ENCODE data around the genes SPATC1L and YBEY.

DNA sequence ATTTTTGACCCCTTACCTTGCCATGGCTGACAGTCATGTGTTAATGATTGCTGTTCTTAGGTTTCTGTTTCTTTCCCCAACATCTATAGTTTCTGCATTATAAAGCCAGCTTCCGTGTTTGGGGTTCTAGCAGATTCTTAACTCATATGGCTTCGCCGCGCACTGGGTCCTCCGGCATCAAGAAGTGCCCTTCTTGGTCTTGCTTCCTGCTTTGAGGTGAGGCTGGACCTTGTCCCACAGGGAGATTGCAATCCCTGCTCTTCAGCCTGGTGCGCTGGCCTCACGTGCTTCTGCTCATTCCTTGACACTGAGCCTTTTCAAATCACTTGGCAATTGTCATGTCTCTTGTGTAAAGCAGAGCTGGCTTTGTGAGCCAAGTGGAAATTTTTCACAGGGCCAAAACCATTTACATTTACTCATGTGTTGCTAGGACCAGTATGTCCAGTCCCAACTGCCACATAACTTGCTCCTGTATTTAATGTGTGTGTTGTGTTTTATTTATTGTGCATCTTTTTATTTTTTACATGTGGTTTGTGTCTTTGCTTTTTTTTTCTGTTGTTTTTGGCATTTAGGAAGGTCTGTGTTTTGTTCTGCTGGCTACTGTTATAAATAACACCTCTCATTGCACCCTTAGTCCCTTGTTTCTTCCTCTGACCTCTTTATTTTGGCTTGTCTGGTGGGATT, 134.9 kb upstream of the COL6A1 start:
CAGE:
- cytosol, long polyA minus RNA, result no peak
- cytosol, long polyA plus RNA, result no peak
- long polyA plus RNA, result no peak
- nucleus, long polyA minus RNA, result no peak
- nucleus, long polyA plus RNA, result no peak

GRCh38 chr21:45950707-45951203, 30.8 kb upstream of the COL6A1 start:
CAGE:
- cytosol, long polyA minus RNA, result no peak
- cytosol, long polyA plus RNA, result no peak
- long polyA plus RNA, result no peak
- nucleus, long polyA minus RNA, result no peak
- nucleus, long polyA plus RNA, result no peak

GRCh38 chr21:45977183-45977814, 4.3 kb upstream of the COL6A1 start:
CAGE:
- cytosol, long polyA minus RNA, result no peak
- cytosol, long polyA plus RNA, result no peak
- long polyA plus RNA, result no peak
- nucleus, long polyA minus RNA, result no peak
- nucleus, long polyA plus RNA, result no peak

CAGE:
- cytosol, long polyA minus RNA, result no peak
- cytosol, long polyA plus RNA, result no peak
- long polyA plus RNA, result no peak
- nucleus, long polyA minus RNA, result no peak
- nucleus, long polyA plus RNA, result no peak
Measured at GRCh38 chr21:45990522-45991066, 9.0 kb downstream of the COL6A1 start.

DNA sequence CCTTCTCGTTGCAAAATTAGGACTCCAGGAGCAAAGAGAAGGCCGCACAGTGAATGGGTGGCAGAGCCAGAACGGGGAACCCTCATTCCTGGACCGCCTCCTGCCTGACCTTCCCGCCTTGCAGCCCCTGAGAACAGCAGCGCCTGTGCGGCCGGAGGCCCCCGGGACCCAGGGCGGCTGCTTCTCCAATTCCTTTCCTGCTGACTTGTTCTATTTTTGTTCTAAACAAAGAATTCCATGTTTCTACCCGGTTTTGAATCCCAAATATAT, 32.0 kb upstream of the COL6A2 start:
CAGE:
- cytosol, long polyA minus RNA, result no peak
- cytosol, long polyA plus RNA, result no peak
- long polyA plus RNA, result no peak
- nucleus, long polyA minus RNA, result no peak
- nucleus, long polyA plus RNA, result no peak

DNA sequence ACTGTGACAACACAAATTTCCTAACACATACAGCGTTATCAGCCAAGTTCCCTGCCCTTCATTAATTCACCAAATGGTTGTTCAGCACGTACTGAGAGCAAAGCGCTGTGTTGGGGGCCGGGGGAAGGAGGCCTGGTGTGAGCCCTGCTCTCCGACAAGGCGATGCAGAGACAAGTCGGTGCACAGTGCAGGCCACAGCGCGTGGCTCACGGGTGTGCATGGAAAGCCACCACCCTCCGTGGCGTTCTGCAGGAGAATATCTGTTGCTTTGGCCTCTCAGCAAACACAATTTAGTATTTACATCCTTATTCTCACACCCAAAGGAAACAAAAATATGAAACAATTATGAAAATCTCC, 31.7 kb upstream of the COL6A2 start:
CAGE:
- cytosol, long polyA minus RNA, result no peak
- cytosol, long polyA plus RNA, result no peak
- long polyA plus RNA, result no peak
- nucleus, long polyA minus RNA, result no peak
- nucleus, long polyA plus RNA, result no peak

DNA sequence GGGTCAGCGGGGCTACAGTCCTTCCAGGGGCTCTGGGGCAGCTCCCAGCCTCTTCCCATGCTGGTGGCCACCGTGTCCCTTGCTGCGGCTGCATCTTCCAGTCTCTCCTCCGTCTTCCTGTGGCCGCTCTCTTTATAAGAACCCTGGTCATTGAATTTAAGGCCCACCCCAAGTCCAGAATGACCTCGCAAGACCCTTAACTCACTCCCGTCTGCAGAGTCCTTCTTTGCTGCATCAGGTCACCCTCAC, 25.9 kb downstream of the FTCD start:
CAGE:
- cytosol, long polyA minus RNA, result no peak
- cytosol, long polyA plus RNA, result no peak
- long polyA plus RNA, result no peak
- nucleus, long polyA minus RNA, result no peak
- nucleus, long polyA plus RNA, result no peak

DNA sequence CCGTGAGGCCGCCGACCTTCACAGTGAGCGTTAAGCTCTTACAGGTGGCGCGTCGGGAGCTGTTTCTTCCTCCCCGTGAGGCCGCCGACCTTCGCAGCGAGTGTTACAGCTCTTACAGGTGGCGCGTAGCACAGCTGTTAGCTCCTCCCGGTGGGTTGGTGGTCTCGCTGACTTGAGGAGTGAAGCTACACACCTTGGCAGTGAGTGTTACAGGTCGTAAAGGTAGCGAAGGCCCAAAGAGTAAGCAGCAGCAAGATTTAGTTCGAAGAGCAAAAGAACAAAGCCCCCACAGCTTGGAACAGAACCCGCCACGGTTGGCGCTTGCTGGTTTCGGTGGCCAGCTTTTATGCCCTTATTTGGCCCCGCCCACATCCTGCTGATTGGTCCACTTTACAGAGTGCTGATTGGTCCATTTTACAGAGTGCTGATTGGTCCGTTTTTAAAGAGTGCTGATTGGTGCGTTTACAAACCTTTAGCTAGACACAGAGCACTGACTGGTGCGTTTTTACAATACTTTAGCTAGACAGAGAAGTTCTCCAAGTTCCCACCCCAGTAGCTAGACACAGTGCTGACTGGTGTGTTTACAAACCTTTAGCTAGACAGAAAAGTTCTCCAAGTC, 12.9 kb downstream of the FTCD start:
CAGE:
- cytosol, long polyA minus RNA, result no peak
- cytosol, long polyA plus RNA, result no peak
- long polyA plus RNA, result no peak
- nucleus, long polyA minus RNA, result no peak
- nucleus, long polyA plus RNA, result no peak

DNA sequence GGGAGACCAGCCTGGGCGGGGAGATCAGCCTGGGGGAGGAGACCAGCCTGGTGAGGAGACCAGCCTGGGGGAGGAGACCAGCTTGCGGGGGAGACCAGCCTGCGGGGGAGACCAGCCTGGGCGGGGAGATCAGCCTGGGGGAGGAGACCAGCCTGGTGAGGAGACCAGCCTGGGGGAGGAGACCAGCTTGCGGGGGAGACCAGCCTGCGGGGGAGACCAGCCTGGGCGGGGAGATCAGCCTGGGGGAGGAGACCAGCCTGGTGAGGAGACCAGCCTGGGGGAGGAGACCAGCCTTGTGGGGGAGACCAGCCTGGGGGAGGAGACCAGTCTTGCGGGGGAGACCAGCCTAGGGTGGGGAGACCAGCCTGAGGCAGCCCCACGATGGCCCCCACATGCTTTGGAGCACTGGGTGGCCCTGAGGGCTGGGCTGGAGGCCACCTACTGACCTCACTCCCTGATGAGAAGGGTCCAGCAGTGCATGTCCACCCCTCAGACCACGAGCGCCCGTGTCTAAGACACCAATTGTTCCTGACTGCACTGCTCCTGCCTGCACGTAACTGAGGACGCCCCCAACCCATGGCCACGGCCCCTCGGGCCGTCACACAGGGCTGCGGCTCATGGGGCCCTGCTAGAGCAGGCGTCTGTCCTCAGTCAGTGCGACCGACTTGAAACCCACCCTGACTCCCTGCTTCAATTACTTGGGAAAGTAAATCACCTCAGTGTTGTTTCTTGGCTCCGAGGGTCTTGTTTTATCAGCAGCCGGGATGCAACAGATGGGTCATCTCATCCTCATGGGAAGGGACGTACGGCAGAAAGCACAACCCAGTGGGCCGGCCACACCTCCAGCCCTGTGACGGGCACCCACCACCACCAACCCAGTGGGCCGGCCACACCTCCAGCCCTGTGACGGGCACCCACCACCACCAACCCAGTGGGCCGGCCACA, at the start of gene SPATC1L:
Gene SPATC1L, minus strand, starts transcription at position 819 of the 945 bp plus-strand sequence.
CAGE:
- cytosol, long polyA minus RNA, result start-site peak on the minus strand centred at position 809 of the sequence, 41 bp wide, 60 reads
- cytosol, long polyA plus RNA, result no peak
- long polyA plus RNA, result start-site peak on the minus strand centred at position 798 of the sequence, 30 bp wide, 193 and 232 reads in 2 replicates
- nucleus, long polyA minus RNA, result no peak
- nucleus, long polyA plus RNA, result no peak

GRCh38 chr21:46187315-46187903, 3.1 kb upstream of the SPATC1L start:
CAGE:
- cytosol, long polyA minus RNA, result no peak
- cytosol, long polyA plus RNA, result no peak
- long polyA plus RNA, result no peak
- nucleus, long polyA minus RNA, result no peak
- nucleus, long polyA plus RNA, result no peak

GRCh38 chr21:46242218-46243130, 13.9 kb upstream of the LSS start:
CAGE:
- cytosol, long polyA minus RNA, result no peak
- cytosol, long polyA plus RNA, result no peak
- long polyA plus RNA, result no peak
- nucleus, long polyA minus RNA, result no peak
- nucleus, long polyA plus RNA, result no peak

DNA sequence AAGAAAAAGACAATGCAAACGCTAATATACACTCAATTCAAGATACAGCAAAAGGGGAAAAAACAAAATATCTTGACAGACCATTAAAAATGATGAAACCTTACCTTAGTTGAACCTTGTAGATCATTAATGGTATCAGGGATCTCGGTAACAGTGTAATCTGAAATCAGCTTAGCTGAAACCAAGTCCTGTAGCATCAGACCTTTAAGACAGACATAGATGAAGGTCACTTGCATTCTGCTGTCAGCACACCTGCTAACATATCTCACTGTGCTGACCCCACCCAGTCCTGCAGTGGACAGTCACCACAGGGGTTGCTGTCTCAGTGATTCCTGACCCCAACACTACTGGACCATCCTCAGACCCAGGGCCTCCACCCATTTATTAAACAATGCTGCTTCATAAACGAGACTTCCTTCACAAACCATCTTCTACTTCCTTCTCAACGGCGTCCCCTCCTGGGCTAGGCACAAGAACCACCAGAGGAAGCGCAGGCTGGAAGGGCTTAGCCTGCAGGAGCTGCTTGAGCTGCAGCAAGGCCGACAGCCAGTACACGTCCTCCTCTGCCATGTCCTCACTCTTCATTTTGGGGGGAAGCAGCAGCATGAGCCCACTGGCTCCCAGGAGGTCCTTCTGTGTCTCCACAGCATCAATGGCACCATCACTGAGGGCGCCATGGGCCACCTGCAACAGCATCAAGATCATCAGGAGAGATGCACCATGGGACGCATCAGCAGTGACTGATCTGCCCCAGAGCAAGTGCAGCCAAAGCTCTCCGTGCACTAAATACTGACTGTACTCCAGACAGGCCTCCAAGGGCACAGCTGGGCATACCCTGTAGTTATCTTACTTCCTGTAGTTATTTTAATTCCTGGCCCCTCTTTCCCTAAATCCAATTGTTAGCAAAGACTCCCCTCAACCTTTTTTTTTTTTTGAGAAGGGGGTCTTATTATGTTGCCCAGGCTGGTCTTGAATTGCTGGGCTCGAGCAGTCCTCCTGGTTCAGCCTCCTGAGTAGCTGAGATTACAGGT, 17.9 kb upstream of the LSS start:
CAGE:
- cytosol, long polyA minus RNA, result no peak
- cytosol, long polyA plus RNA, result no peak
- long polyA plus RNA, result no peak
- nucleus, long polyA minus RNA, result no peak
- nucleus, long polyA plus RNA, result no peak

GRCh38 chr21:46264996-46265468, 20.4 kb downstream of the MCM3AP start:
CAGE:
- cytosol, long polyA minus RNA, result no peak
- cytosol, long polyA plus RNA, result no peak
- long polyA plus RNA, result no peak
- nucleus, long polyA minus RNA, result no peak
- nucleus, long polyA plus RNA, result no peak

DNA sequence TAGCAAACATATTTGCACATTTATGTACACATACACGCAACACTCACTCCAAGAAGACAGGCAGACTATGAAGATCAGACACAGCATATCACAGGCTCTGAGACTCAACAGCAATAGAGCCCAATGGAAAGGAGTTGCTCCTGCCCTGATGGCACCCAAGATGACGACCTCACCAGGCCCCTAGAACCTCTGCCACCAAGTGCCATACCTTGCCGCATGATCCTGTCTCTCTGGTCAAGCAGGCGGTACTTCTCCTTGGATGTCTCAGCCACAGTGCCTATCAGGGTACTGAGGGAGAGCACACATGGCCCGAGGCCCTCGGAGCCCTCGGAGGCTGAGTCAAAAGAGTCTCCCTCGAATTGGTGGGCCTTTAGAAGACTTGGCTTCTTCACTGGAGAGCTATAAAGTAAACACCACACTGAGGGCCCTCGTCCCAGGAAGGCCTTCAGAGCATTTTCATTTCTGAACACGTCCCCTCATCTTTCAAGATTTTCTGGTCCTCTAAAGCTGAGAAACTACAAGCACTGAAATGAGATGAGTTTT, 8.0 kb downstream of the MCM3AP start:
CAGE:
- cytosol, long polyA minus RNA, result no peak
- cytosol, long polyA plus RNA, result no peak
- long polyA plus RNA, result no peak
- nucleus, long polyA minus RNA, result no peak
- nucleus, long polyA plus RNA, result no peak

CAGE:
- cytosol, long polyA minus RNA, result no peak
- cytosol, long polyA plus RNA, result no peak
- long polyA plus RNA, result no peak
- nucleus, long polyA minus RNA, result start-site peak on the minus strand at chr21:46286252-46286284, 42 reads
- nucleus, long polyA plus RNA, result start-site peak on the minus strand at chr21:46286228-46286258, 55 and 54 reads in 2 replicates; start-site peak on the plus strand at chr21:46286370-46286399, 33 and 38 reads in 2 replicates
Measured at GRCh38 chr21:46286134-46286802, at the start of gene YBEY. Gene YBEY (plus strand): TSS chr21:46286342.

DNA sequence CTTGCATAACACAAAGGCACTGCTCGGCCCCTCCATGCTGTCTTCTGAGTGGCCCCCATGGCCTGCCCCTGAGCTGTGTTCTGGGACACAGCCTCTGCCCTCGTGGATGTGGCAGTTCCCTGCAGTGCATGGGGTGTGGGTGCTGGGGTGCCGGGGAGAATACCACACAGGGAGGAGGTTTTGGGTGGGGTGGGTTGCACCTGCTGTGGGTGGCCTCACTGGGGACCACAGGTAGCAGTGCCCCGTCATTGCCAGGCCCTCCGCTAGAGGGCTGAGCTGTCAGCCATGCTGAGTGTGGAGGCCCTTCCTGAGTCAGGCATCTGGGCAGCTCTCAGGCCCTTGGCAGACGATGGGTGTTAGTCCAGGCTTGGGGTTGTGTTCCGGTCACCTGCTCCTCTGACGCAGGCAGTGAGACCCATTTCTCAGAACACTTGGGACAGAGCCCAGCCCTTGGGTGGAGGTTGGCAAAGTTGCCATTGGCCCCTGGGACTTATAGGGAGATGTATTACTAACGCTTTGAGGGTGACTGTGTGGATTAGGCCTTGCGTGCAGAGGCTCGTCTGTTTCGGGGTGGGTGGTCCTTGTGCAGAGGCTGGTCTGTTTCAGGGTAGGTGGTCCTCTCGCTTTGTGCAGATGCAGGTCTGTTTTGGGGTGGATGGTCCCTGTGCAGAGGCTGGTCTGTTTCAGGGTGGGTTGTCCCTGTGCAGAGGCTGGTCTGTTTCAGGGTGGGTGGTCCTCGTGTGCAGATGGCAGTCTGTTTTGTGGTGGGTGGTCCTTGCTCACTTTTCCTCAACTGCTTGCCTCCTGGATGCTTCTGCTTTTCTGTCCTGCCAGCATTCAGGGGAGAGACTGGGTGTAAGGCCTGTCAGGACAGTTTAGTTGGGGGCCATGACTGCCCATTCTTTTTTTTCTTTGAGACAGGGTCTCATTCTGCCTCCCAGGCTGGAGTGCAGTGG, 24.0 kb downstream of the PCNT start:
CAGE:
- cytosol, long polyA minus RNA, result no peak
- cytosol, long polyA plus RNA, result no peak
- long polyA plus RNA, result no peak
- nucleus, long polyA minus RNA, result no peak
- nucleus, long polyA plus RNA, result no peak

CAGE:
- cytosol, long polyA minus RNA, result no peak
- cytosol, long polyA plus RNA, result no peak
- long polyA plus RNA, result no peak
- nucleus, long polyA minus RNA, result no peak
- nucleus, long polyA plus RNA, result no peak
Measured at GRCh38 chr21:46356666-46357289, 32.8 kb downstream of the PCNT start.

DNA sequence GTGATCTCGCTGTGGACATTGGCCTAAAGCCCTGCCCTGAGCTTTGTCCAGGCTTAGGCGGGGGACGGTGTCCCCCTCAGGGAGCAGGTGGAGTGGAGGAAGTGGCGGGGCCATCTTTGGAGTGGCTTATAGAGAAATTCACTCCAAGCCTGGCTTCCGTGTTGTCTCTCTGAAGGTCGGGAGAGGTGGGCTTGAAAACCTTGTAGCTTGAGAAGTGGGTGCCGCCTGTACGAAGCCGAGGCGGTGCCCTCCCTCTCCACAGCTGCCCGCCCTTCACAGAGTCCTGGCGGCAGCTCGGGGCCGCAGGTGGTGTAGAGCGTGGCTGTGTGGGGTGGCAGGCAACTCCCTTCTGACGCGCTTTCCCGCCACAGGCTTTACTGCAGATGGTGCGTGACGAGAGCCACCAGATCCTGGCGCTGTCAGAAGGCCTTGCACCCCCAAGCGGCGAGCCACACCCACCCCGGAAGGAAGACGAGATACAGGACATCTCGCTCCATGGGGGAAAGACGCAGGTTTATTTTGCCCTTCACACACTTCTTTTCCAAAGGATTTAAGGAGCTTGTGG, 33.1 kb upstream of the DIP2A start:
CAGE:
- cytosol, long polyA minus RNA, result no peak
- cytosol, long polyA plus RNA, result no peak
- long polyA plus RNA, result no peak
- nucleus, long polyA minus RNA, result no peak
- nucleus, long polyA plus RNA, result no peak

DNA sequence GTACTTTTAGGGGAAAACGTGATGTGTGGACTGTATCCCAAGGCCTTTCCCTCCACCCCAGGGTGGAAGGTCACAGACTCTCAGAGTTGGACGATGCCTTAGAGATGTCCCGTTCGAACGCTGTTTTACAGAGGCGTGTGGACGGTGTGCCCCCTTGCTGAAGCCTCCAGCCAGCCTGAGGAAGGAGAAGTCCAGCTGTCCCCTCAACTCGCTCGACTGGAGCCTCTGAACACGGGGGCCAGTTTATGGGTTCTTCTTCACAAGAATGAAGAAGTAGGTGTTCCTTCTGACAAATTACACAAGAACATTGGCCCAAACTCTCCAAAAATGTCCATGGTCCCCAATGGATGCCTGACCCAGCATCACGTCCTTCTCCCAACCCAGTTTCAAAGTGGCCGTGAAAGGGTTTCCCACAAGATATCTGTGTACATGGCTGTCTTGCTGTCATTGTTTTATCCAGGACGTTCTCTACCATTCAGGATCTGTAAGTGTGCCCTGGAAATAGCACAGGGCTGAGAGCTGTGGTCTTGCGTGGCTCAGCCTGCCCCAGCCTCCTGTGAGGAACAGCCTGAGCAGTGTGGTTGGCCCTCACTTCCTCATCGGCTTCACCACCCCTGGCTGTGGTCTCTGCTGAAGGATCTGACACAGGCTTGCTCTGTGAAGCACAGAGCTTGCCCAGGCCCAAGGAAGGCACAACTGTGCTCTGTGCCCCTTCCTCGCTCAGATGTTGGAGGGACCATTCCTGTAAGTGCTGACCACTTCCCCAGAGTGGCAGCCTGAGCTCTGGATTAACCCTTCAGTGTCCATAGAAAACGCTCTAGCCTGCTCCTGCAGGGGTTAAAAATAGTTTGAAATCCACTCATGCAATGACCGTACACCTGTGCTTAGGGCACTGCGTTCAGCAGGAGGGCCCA, 1.0 kb upstream of the S100B start:
CAGE:
- cytosol, long polyA minus RNA, result no peak
- cytosol, long polyA plus RNA, result no peak
- long polyA plus RNA, result no peak
- nucleus, long polyA minus RNA, result no peak
- nucleus, long polyA plus RNA, result no peak

GRCh38 chr21:46626346-46627247, 8.9 kb upstream of the PRMT2 start:
CAGE:
- cytosol, long polyA minus RNA, result no peak
- cytosol, long polyA plus RNA, result no peak
- long polyA plus RNA, result no peak
- nucleus, long polyA minus RNA, result no peak
- nucleus, long polyA plus RNA, result no peak

Data from keratinocyte (primary cell).